ENCODE measurements around a stretch of chr6.

DNA sequence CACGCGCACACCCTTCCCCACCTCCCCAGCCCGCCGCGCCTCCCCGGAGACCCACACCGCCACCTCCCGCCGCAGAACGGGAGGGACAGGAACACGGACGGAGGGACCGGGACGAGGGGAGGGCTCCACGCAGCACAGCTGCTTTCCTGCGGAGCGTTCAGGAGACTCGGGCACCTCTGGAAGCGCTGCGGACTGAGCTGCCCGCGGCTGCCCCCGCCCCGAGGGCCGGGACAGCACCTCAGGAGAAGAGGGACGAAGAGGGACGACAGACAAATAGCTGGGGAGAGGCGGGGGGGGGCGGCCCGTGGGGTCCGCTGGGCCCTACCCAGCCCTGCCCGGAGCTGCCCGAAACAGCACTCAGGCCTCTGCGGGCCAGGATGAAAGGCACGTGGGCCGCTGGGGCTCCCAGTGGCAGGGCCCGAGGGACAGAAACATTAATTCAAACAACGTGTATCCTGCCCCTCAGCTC lies 93.6 kb downstream of the RNASET2 start:
- PRO-cap, 2 experiments: no peak in any of the 2 experiments

GRCh38 chr6:166898744-166899249 lies 57.6 kb downstream of the RNASET2 start:
- PRO-cap, 2 experiments: no peak in any of the 2 experiments

DNA sequence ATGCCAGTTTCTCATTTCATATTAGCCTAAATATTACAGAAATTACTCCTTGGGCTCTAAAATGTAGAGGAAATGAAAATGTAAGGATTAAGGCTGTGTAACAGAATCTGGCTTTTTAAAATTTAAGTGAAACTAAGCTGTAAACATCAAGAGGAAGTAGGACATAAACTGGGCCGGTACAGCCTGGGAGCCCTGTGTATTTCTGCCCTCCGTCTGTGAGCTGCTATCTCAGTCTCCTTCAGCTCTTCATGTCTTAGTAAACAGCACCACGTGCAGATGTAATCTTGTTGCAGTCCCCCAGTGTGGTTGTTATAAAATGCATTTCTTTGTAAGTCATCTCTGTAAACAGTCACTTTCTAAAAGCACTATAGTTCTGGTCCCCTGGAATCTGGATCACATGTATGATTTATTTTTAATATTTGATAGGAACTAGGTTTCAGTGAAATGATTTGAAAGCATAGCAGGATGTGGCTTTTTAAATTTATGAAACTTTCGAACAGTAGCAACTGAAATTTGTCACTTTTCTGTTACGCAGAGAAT lies 42.1 kb downstream of the CEP43 start:
- PRO-cap, 2 experiments: no peak in any of the 2 experiments

- PRO-cap, 2 experiments: no peak in any of the 2 experiments
Observed at GRCh38 chr6:167079720-167080266, 43.1 kb upstream of the CCR6 start.

DNA sequence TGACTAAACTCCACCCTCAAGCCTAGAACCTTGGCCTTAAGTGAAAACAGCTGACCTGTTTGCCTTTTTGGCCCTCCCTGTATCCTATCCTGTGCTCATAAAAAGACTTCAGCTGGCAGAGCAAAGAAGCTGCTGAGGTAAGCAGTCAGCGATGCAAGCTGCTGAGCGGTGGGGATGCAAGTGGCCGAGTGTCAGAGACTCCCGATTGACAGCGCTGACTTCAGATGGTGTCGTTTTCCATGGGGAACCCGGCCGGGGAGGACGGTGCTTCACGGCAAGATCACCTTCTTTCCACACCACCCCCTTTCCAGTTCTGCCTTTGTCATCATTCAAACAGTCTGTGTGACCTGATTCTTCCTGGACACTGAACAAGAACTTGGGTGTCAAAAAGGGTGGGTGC lies 53.0 kb upstream of the UNC93A start:
- PRO-cap, 2 experiments: no peak in any of the 2 experiments

- PRO-cap, 2 experiments: no peak in any of the 2 experiments
Observed at GRCh38 chr6:167423924-167424537, 99.1 kb downstream of the TTLL2 start.

- PRO-cap, 2 experiments: peak in 1 of 2 experiments; most common plus-strand start chr6:167499617 (in 1)
Observed at GRCh38 chr6:167498934-167499783, 174.3 kb downstream of the TTLL2 start.

DNA sequence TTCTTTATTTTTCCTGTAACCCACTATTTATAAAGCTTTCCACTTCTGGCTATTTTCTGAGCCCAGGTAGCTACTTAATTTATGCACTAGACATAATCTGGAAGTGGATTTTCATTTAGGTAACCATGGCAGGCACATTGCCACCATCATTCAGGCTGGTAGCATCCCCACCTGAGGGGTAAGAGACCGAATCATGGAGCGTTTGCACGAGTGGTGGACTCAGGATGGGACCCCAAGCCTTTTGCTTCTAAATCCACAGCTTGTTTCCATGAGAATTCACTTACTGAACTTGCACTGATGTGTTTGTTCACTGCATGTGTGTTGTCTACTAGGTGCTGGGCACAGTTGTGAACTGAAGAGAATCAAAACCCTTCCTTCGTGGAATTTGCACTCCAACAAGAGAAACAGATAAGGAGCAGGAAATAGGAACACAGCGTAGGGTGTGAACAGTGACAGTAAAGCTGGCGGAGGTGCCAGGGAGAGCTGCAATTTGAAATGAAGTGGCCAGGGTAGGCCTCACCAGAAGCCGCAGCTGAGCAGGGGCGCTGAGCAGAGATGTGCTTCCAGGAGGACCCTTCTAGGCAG lies 115.1 kb upstream of the AFDN start:
- PRO-cap, 2 experiments: peak in 2 of 2 experiments; most common plus-strand start position 455 of the sequence (in 2)

DNA sequence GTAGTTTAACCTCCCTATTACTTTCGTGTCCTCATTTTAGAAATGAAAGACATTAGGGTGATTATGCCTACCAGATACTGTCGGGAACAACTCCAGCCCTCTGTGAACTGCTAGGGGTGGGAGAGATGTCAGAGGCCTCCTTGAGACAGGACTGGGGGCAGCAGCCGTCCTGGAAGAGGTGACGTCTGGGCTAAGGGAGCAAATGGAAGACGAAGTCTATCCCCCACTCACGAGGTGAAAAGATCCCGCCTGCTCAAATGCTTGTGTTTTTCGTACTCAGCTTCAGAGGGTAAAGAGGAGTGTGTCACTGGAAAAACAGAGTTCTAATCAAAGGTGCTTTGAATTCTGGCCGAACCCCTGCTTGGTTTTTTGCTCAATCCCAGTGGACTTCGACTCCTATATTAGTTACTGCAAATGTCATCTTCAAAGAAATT lies 62.0 kb upstream of the AFDN start:
- PRO-cap, 2 experiments: no peak in any of the 2 experiments

DNA sequence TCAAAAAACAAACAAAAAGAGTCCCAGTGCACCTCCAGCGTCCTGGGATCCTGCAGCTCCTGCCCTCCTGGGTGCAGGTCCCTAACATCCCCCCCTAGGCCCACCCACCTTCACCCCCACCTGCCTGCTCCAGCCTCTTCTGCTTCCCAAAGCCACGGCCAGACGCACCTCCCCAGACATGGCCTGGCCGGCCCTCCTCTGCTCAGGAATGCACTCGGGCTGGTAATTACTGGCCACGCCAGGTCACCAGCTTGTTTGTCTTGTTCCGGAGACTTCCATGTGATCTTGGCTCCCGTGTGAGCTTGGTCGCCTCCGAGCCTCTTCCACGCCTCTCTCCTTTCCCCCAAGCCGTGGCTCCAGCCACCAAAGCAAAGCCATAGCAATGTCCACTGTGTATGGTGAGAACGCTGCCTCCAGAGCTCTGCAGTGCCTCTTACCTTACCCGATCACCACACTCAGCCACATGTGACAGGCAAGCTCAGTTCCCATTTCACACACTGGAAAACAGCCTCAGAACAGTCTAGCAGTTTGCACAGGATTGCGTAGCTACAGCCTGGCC lies 48.2 kb upstream of the AFDN start:
- PRO-cap, 2 experiments: peak in 1 of 2 experiments; most common plus-strand start position 280 of the sequence (in 1); most common minus-strand start position 210 of the sequence (in 1)

- PRO-cap, 2 experiments: peak in 2 of 2 experiments; most common plus-strand start chr6:167806583 (in 2); most common minus-strand start chr6:167806384 (in 2)
Observed at GRCh38 chr6:167805640-167806694, 20.7 kb upstream of the AFDN start.

- PRO-cap, 2 experiments: peak in 1 of 2 experiments; most common plus-strand start chr6:167825807 (in 1)
Observed at GRCh38 chr6:167825370-167826213, 1.1 kb upstream of the AFDN start.

DNA sequence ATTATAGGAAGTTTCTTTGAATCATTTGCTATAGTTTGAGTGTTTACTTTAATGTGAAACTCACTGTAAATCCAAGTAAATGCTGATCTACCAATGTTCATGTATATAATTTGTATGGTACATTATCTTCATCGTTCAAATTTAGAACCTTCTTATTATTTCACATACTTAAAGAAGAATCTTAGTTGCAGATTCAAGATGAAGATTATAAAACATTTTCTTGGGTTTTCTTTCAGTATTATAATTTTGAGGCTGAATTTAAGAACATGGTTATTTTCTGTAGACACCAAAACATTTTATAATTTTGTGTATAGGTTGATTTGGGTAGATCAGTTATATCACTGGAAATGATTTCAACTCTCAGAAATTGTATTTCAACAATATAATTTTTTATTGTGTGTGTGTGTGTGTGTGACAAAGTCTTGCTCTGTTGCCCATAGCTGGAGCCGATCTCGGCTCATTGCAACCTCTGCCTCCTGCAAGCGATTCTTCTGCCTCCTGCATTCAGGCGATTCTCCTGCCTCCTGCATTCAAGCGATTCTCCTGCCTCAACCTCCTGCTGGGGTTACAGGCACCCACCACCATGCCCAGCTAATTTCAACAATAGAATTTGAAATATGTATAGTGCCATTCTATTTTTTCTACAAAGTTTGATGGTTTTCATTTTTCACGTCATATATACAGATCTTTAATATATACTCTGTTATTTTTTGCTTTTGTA lies 23.9 kb downstream of the AFDN start:
- PRO-cap, 2 experiments: no peak in any of the 2 experiments

DNA sequence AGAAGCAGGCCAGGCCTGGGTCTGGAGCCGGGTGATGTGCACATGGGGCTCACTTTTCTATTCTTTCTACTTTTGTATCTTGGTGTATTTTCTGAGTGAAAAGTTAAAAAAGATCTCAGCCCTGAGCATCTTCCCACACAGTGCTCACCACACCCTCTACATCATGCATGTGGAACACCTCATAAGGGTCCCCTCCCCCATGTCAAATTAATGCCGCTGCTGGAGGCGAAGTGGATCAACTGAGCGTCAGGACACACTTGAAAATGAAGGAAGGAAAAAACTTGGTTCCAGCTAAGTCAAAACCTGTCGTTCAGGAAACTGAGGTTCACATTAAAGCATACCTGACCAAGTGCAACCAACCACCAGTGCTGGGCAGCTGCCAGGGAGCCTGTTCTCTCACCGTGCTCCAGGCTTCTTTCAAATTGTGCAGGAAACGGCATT lies 32.2 kb downstream of the KIF25 start:
- PRO-cap, 2 experiments: no peak in any of the 2 experiments

DNA sequence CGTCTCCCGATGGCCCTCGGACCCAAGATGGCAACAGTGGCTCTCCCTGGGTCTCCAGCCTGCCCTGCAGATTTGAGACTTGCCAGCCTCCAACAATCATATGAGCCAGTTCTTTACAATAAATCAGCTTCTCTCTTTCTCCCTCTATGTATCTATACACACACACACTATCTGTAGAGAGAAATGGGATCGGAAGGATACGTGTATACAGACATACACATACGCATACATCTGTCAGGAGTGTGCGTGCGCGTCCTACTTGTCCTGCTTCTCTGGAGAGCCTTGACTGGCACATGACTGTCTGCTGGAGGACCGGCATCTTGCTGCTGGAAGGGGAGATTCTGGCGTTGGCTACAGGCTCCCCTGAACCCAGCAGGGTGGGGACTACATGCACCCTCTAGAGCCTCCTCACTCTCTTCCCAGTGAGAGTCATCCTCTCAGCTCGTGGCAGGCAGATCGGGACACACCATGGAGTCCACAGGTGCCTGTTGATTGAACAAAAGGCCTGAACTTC lies 8.4 kb downstream of the FRMD1 start:
- PRO-cap, 2 experiments: no peak in any of the 2 experiments

- PRO-cap, 2 experiments: no peak in any of the 2 experiments
Observed at GRCh38 chr6:168225226-168225716, 94.3 kb downstream of the DACT2 start.

DNA sequence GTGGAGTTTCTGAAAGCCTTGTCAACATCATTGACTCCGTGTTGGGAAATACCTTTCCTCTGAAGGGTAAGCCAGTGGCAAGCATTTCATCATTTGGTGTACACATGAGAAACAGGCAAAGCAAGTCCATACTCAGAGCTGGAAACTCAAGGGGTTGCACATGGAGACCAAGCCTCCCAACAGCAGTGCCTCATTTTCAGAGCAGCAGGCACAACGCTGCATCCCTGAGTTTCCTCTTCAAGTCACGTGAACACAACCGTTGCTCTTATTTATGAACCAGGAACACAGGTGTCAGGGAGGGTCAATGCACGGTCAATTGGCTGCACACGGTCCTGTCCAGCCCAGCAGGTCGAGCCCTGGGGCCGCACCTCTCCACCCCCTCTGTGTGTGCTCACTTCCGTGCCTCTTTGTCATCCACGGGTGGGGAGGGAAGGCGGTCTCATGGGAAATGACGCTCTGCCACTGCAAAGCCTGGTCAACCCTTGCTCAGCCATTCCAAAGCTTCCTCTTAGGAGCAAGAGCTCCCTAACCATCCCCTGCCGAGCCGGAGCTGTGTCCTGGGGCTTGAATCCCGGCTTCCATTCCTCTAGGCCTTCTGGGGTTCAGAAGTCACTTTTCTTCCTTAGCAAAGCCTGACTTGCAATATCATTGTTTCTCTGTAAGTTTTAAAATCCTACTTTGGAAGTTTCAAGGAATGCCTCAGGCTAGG lies 38.7 kb downstream of the DACT2 start:
- PRO-cap, 2 experiments: no peak in any of the 2 experiments

DNA sequence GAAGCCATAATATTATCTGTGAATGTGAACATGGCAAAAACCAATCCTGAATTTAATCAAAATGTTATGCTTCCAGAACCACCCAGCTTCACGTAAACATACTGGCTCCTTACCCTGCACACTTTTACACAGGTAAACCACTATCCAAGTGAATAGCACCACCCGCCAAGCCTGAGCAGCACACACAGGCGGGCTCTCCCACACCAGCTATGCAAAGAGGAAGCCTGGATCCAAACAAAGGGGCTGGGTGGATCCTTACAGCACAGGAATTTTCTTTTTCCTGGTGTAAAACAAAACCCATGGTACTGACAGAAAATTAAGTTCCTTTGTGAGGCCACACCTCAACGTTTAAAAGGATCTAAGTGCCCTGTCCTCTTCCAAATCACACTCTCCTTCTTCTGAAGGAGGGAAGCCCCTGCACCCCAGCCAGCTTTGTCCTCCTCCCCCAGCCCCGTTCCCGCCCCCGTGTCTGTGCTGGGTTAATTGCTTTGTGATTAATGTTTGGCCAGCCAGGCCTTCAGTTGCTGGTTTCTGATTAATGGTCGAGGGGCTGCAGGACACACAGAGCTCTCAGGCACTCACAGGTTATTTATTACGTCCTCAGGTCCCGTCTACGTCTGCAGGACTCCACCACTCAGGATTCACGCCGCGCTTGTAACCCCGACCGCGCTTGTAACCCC lies 6.1 kb downstream of the DACT2 start:
- PRO-cap, 2 experiments: no peak in any of the 2 experiments

GRCh38 chr6:168377074-168378185 lies 57.9 kb upstream of the DACT2 start:
- PRO-cap, 2 experiments: no peak in any of the 2 experiments

- PRO-cap, 2 experiments: no peak in any of the 2 experiments
Observed at GRCh38 chr6:168514221-168514656, 73.3 kb downstream of the SMOC2 start.

Data from Colon Carcinoma Metastatic in the Brain (tissue), 2 donors.